Mesenchymal stem cell of adipose (primary cell): Measurements from ENCODE around the gene DET1.

DNA sequence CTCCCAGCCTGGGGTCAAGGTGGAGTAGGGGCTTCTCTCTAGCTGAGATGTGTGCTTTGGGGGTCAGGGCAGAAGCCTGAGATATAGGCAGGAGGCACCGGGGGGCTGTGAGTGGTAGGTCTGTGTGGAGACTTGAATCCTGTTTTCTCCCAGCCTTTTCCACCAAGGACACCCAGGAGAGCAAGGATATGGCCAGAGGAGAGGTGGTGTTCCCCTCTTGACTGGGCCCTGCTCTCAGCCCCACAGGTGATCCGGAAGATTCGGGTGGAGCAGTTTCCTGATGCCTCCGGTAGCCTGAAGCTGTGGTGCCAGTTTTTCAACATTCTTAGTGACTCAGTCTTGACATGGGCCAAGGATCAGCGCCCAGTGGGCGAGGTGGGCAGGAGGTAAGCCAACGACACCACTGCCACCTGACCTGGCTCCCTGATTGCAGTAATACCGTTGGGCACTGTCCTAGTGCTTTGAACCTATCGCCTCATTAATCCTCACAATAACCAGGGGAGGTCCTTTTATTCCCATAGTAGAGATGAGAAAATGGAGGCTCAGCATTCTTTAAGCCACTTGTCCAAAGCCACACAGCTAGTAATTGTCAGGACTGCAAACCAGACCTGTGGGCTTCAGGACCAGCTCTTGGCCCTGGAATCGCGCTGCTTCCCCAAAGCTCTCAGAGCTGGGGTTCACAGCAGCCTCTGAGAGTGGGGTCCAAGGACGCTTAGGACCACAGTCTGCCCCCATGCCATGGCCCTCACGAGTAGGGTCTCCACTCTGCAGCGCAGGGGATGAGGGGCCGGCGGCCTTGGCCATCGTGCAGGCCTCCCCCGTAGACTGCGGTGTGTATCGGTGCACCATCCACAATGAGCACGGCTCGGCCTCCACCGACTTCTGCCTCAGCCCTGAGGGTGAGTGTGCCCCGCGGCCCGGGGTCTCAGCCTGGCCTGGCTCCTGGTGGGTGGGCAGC is 25.2 kb upstream of the SLC28A1 start:
- CAGE, long polyA plus RNA = no peak

GRCh38 chr15:84883360-84884188 is 888 bp upstream of the SLC28A1 start:
- CAGE, long polyA plus RNA = no peak

DNA sequence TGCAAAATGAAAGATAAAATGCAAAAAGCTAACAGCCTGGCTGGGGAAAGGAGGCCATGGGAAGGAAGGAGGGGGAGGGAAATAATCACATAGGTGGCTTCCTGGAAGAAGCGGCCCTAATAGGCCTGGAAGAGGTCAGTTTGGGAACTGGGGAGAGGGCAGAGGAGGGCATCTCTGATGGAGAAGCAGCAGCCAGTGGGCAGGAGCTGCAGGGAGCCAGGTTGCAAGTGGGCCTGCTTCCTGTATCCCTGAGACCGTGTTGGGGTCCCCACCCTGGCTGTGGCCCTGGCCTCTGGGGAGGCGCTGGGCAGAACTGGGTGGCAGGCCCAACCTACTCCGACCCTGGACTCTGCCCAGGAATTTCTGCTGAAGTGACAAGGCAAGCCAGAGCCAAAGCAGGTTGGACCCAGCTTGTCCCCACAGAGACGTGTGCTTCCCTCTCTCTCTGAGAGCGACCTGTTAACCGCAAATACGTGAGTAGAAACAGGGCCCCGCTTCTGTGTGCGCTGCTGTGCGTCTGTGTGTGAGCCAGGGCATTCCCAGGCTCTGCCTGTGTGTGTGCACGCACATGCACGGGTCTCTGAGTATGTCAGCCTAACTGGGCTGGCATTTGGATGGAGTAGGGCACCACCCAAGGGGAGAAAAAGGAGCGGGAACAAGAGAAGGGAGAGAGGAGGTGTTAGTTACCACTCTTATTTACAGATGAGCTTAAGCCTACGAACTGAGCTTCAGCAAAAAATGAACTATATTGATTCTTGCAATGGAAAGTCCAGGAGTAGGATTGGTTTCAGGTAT is 2.0 kb downstream of the SLC28A1 start:
- CAGE, long polyA plus RNA = no peak

DNA sequence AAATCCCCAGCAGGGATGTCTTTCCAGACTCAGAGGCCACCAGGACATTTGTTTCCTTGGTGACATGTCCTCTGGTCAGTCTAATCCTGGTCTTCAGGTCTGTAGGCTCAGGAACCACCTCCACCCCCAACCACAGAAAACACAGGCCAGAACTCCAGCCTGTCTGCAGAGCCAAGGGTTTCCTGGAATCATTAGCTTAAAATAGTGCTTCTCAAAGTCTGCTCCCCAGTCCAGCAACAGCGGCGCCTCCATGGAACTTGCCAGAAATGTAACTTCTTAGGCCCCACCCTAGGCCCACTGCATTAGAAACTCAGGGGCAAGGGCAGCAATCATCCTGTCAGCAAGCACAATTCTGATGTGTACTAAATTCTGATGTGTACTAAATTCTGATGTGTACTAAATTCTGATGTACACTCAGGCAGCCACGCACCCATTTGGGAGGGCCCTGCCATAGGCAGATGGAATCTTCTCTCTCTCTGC is 20.0 kb downstream of the SLC28A1 start:
- CAGE, long polyA plus RNA = no peak

GRCh38 chr15:84955243-84955844 is 26.3 kb upstream of the PDE8A start:
- CAGE, long polyA plus RNA = no peak

GRCh38 chr15:85034121-85034510 is 52.5 kb downstream of the PDE8A start:
- CAGE, long polyA plus RNA = no peak

DNA sequence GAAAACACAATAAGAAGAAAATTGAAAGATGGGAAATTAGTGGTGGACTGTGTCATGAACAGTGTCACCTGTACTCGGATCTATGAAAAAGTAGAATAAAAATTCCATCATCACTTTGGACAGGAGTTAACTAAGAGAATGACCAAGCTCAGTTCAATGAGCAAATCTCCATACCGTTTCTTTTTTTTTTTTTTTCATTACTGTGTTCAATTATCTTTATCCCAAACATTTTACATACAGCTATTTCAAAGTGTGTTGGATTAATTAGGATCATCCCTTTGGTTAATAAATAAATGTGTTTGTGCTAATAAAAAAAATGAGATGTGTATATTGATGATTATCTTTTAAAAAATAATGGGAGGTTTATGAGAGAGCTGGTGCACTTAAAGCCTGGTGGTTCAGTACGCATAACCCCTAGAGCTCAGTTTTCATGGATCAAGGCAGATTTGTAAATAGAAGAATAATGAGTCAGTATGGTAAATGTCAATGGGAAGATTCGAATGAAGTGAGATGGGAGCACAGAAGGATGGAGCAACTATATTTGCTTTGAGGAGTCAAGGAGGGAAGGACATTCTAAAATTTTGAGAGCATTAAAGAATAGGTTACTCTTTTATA is 35.2 kb downstream of the AKAP13 start:
- CAGE, long polyA plus RNA = no peak

GRCh38 chr15:85684445-85684985 is 110.2 kb downstream of the KLHL25 start:
- CAGE, long polyA plus RNA = no peak

GRCh38 chr15:85707536-85708309 is 87.0 kb downstream of the KLHL25 start:
- CAGE, long polyA plus RNA = no peak

GRCh38 chr15:85724832-85725590 is 69.7 kb downstream of the KLHL25 start:
- CAGE, long polyA plus RNA = no peak

DNA sequence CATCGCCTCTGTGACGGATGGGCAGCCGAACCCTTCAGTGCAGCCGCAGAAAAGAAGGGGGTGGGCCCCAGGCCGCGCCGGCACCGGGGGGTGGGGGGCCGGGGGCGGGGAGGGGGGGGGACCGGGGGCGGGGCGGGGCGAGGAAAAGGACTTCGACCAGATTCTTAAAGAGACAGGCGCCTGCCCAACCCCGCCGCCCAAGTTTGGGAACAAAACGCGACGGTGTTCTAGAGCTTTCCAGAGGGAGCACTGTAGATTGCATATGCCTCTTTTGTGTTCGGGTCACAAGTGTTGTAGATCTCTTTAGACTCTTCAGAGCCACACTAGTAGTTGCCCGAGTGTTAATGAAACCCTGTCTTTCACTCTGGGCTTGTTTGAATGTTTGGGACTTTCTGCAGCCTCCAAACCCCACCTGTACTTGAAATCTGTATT is 268 bp upstream of the KLHL25 start:
- CAGE, long polyA plus RNA = no peak

DNA sequence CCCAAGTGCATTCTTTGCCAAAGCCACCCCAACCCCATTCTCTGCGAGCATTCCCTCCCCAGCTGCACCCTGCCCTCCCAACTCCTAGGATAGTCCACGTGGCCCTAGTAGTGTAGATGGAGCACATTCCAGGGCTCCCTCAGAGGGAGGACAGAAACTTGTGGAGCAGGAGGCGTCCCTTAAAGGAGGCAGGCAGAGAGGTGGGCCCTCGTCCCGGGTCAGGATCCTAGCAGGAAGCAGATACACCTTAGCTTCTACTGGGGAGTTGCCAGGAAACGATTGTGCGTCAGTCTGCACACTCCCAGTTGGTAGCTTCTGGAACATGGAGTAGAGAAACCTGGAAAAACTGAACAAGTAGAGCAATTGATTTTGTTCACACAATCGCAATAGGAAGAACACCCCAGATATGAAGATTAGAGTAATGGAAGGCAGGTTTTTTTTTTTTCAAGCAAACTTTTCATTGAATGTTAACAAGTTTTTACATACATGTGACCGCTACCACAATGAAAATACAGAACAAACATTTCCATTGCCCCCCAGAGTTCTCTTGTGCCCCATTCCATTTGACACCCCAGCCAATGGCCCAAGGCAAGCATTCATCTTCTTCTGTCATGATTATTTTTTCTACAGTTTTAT is 44.0 kb upstream of the KLHL25 start:
- CAGE, long polyA plus RNA = no peak

DNA sequence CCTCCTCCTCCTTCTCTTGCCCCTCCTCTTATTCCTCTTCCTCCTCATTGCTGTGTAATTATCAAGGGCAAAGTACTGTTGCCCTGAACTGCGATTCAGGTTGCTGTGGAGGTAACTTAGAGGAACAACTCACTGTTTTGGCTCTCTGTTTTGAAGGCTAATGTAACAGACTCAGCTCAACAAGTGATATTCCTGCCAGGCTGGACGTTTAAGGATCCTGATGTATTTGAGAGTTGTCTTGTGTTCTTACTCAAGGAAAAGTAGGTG is 555.6 kb downstream of the AGBL1 start:
- CAGE, long polyA plus RNA = no peak

DNA sequence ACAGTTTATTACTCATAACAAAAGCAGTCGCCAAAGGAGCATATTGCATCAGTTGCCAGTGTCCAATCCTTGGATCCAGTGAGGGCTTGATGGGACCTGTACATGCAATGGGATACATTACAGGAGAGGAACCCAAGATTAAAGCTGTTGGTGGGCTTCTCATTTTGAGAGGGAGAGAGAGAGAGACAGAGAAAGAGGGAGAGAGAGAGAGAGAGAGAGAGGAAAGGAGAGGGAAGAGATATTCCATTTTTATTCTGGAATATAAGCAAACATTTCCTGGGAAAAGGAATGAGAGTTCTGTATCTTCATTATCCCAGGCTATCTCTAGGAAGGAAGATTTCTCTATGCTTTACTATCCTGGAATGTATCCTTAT is 689.3 kb downstream of the AGBL1 start:
- CAGE, long polyA plus RNA = no peak

DNA sequence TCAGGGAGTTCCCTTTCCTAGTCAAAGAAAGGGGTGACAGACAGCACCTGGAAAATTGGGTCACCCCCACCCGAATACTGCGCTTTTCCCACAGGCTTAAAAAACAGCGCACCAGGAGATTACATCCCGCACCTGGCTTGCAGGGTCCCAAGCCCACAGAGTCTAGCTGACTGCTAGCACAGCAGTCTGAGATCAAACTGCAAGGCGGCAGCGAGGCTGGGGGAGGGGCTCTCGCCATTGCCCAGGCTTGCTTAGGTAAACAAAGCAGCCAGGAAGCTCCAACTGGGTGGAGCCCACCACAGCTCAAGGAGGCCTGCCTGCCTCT is 792.6 kb downstream of the NTRK3 start:
- CAGE, long polyA plus RNA = no peak

- CAGE, long polyA plus RNA = no peak
Measured at GRCh38 chr15:88254877-88255593, 1.5 kb downstream of the NTRK3 start.

GRCh38 chr15:88465434-88466390 is 1.5 kb downstream of the MRPL46 start:
- CAGE, long polyA plus RNA = no peak

DNA sequence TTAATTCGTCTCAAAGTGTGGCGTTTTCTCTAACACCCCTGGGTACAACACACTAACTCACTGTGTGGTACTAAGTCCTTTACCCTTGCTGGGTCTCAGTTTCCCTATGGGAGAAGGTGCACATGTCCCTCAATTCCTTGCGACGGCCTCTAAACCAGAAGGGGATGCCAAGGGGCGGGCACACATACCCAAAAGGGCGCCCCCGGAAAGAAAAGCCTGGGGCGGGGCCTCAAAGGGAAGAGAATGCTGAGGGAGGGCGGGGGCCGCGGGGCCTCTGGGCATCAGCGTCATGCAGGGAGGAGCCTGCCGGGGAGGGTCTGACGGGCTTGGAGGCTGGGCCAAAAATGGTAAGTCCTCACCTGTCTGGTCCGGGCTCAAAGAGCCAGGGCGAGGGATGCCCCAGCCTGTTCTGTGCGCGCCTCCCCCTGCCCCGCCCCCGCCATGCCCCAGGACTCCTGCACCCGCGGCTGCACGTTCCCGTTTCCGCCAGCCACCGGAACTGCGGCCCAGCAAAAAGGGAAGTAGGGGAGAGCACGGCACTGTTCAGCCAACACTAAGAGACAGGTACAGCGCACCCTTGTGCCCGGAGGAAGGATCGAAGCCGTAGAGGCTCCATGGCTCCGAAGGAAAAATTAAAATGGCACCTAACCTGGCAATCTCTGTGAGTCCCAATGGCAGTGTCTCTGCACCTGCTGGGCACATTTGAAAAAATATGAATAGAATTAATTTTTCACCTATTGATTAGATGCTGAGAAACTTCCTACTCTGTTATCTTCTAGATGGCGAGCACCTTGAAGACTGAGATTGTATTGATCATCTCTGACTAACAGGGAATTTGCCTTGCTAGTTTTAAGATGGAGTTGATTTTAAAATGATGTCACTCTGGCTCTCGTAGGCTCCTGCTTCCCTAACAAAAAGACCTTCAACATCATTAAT is at the start of gene DET1:
TSS of gene DET1 (minus strand) at position 501 of the 936 bp plus-strand sequence.
- CAGE, long polyA plus RNA = no peak

- CAGE, long polyA plus RNA = no peak
Measured at GRCh38 chr15:88570984-88571872, 24.7 kb upstream of the DET1 start.

DNA sequence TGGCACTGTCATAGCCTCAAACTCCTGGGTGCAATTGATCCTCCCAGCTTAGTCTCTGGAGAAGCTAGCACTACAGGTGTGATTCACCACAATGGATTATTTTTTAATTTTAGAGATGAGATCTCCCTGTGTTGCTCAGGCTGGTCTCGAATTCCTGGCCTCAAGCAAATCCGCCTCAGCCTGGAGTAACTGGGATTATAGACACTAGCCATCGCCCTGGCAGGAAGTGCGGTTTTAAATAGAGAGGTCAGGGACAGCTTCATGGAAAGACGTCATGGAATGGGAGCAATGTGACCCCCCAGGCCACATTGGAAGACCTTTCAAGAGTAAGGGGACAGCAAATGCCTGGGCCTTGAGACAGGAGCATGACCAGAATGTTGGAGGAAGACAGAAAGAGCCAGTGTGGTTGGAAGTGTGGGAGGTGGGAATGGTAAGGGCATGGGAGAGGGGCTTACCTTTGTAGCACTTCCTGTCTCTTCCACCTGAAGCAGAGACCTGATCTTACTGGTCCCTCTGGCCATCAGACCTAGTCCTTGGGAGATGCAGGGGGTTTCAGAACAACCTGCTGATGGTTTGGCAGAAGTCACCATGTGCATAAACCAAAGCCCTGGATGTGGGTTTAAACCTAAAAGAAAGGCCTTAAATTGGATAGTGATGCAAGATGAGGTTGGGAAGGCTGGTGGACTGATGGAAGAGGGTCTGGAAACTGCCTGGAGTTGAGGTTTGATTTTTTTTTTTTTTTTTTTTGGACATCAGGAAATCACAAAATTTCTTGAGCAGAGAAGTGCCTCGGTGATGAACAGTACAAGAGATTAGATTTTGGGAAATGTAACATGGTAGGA is 2.0 kb upstream of the ISG20 start:
- CAGE, long polyA plus RNA = no peak